Colon Carcinoma Metastatic in the Brain (tissue), 2 donors: ENCODE results near the gene JARID2.

GRCh38 chr6:13859747-13860331 lies 45.5 kb upstream of the MCUR1 start:
- PRO-cap, 2 experiments: no peak in any of the 2 experiments

DNA sequence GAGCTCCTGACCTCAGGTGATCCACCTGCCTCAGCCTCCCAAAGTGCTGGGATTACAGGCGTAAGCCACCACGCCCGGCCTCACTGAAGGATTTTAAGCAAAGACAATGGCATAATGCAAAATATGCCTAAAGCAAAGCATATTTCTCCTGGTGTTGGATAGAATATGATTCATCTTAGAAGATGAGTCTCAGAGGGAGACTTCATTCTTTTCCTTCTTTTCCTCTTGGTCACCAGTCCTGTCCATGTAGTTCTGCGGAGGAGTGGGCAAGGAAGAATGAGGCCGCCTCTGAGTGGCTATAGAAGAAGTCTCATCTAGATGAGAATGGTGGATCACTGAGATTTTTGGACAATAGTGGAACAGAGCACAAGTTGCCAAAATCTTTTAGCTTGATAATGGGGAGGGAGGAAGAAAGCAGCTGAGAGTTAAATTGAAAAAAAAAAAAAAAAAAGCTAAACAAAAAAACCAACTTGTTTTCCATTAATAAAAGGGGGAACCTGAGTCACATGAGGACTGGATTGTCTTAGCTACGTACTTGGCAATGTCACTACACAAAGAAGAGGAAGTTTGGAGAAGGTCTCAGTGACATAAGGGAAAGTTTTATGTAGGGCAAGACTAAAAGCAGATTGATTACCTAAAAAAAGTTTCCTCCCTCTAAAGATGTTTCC lies 5.9 kb downstream of the CD83 start:
- PRO-cap, 2 experiments: no peak in any of the 2 experiments

DNA sequence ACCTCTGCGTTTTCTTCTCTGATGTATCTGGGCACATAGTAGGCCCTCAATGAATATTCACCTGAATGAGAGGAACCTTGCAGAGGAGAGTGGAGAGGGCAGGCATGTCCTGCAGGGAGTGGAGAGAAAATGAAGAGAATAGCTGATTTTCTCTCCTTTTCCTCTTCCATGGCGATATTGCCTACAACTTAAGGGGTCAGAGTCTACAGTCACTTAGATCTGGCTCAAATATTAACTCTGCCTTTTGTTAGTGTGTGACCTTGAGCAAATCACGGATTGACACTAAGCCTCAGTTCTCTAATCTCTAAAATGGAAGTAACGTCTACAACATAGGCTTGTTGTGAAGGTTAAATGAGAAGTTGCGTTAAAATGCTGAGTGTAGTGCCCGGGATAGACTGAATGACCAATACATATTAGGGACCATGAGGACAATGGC lies 14.7 kb downstream of the CD83 start:
- PRO-cap, 2 experiments: no peak in any of the 2 experiments

DNA sequence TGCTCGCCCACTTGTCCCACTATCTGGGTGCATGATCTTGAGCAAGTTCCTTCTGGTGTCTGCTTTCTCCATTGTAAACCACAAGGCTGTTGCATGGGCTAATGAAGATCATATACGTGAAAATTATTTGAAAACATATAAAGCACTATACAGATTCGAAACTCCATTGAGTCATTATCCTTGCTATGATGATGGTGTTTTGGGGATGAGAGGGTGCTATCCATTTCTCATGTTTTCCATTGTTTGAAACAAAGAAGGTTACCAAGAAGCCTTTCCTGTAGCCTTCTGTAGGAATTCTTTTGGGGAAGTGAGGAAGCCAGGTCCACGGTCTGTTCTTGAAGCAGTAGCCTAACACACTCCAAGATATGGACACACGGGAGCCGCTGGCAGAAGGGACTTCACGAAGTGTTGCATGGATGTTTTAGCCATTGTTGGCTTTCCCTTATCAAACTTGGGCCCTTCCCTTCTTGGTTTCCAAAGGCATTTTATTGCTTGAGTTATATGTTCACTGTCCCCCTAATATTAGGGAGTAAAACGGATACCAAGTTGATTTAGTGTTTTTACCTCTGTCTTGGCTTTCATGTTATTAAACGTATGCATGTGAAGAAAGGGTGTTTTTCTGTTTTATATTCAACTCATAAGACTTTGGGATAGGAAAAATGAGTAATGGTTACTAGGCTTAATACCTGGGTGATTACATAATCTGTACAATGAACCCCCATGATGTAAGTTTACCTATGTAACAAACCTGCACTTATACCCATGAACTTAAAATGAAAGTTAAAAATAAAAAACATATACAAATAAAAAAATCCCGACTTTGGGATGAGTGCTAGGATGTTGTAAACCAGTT lies 18.7 kb downstream of the CD83 start:
- PRO-cap, 2 experiments: no peak in any of the 2 experiments

GRCh38 chr6:14142055-14142946 lies 24.7 kb downstream of the CD83 start:
- PRO-cap, 2 experiments: no peak in any of the 2 experiments

- PRO-cap, 2 experiments: no peak in any of the 2 experiments
These were observed 518.5 kb downstream of the CD83 start for GRCh38 chr6:14636067-14636539.

GRCh38 chr6:14921080-14921780 lies 324.6 kb upstream of the JARID2 start:
- PRO-cap, 2 experiments: no peak in any of the 2 experiments

DNA sequence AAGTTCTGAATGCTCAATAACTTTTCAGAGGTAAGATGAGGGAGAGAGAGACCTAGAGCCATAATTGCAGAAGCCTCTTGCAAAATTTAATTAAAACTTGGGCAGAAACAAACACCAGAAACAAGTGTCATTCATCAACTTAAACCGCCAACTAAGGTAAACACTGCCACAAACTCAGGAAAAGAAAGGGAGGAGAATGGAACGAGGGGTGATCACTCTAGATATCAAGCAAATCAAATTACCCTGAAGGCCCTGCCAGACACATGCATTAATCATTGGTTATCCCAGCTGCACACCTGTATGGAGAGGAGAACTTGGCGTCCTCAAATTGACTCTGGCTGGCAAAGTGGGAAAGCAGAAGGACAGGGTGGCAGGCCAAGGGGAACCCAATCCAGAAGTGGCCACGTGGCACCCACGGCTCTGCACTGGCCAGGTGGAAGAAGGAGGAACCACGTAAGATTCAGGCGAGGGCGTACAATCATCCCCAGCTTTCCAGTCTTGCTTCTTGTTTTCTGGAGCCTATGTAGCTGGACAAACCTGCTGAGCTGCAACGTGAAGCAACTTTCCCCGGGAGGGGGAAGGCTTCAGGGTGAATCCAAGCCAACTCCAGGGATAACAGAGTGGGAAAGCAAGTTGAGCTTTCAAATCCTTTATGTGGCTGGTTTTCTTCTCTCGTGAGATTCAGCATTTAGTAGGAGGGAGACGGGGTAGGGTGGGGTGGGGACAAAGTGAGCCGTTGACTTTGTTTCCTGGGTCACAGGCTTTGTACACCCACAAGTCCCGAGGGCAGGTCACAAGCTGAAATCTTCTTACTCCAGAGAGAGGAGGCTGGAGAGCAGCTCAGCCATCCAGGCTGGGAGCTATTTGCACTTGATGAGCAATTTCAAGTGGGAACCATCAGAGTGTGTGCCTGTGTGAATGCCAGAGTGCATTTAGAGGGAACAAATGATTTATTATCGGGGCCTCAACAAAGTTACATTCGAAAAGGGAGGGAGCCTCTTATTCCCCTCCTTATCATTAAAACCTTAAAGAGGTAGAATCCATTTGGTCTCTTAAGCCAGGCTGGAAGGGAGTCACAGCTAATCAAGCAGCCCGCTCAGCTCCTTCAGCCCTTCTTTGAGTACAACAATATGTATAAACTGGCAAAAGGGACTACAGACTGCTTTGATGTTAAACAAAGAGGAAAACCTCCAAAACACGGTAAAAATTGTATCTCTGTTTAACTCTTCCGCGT lies 156.0 kb upstream of the JARID2 start:
- PRO-cap, 2 experiments: no peak in any of the 2 experiments

DNA sequence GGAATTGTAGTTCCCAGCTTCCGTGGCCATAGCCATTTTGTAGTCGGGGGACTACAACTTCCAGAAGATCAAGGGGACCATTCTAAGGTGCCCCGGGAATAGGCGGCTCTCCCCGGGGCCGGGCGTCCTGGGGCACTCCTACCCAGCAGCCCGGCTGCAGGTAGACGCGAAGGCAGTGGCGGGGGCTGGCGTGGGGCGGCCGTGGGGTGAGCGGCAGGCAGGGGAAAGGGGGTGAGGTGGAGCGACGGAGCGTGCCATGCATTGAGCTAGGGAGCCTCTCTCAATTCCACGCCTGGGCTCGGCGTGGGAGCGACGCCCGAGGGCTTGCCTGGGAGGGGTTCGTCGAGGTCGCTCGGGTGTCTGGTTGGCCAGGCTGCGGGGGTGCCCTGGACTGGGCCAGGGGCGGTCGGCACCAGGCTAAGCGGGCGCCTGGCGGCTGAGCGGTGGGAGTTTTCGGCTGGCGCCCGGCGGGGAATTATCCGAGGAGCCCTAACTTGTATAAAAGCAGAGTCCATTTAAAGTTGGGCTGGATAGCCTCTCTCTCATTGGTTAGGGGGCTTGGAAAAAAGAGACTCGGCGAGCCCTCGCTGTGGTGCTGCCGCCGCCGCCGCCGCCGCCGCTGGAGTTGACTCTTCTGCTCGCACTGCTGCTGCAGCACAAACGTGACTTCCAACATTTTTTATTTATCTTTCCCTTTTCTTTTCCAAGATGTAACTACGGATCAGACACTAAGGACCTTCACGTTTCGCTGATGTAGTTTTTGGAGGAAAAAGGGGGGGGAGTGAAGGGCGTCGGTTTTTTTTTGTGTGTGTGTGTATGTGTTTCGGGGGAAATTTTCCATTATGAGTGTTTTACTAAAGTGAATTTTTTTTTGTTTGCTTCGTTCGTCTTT lies at the start of gene JARID2:
TSS of gene JARID2 (plus strand) at position 622 of the 892 bp plus-strand sequence.
- PRO-cap, 2 experiments: peak in 2 of 2 experiments; most common plus-strand start position 624 of the sequence (in 2); most common minus-strand start position 627 of the sequence (in 1)

GRCh38 chr6:15246951-15247407 lies 1.1 kb downstream of the JARID2 start:
- PRO-cap, 2 experiments: no peak in any of the 2 experiments

DNA sequence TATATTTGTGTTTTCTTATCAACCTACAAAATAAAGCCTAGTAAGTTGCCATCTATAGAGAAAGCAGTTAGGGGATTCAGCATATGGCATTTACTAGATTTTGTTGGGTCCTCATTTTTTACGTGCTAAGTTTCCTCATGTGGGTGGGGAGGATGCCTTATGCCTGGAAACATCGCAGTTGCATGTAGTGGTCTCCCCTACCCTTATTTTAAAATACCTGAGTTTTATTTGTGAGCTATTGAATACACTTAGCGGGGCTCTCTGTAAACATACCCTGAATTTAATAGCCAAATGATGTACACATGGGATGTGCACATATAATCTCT lies 27.1 kb downstream of the JARID2 start:
- PRO-cap, 2 experiments: no peak in any of the 2 experiments

DNA sequence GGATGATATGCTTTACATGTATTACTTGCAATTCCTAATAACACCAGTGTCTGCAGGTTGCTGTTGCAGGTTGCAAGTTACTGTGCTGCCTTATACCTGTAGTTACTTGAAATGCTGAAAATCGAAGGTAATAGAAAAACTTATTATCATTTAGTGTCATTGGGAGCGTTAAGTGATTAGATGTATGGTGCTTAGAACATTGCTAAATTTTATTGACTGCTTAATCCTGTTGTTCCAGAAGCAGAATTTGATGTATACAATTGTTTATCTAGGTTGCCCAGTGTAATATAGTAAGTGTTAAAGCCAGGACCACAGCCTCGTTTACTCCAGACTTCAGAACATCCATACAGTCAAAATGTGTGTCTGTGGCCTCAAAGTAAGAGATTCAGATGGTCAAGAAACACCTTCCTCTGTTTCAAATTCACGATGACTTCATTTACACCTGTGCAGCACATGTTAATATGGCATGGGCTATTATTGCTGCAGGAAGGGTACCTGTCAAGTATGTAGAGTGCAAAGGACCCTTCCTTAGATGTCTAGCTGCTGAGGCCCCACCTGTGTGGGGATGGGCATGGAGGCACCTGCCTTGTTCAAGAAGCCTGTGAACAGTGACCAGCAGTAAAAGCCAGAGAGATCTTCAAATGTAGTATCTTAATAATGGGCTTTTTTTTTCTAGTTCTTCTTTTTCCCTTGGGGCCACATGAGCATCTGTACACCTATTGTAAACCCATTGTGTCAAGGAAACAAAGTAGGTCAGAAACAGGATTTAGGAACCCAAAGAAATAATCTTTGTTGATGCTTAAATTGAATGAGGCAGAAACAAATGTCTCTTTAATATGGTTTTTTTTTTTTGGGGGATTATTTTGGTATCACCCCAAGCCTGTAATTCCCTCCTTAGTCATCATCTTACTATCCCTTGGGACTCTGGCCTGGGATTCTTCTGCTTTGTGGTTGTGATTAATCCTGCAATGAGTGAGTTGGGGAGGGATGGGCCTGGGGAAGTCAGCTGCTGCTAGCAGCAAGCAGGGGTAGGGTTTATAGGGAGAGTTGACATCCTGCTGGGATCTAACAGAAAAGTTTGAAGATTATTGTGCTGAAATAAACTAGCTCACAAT lies 82.8 kb downstream of the JARID2 start:
- PRO-cap, 2 experiments: no peak in any of the 2 experiments

DNA sequence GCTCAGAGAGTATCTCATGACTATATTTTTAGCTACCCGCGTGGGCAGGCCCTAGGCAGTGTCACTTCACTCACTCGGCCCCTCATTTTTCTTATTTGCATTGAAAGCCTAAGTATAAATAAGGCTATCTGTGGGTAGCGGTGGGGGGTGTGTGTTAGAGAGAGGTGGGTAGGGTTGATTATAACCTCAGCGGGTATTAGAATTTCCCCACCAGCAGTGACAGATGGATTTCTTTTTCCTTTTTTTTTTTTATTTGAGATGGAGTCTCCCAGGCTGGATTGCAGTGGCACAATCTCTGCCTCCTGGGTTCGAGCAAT lies 113.6 kb downstream of the JARID2 start:
- PRO-cap, 2 experiments: no peak in any of the 2 experiments

GRCh38 chr6:15425768-15426889 lies 180.3 kb downstream of the JARID2 start:
- PRO-cap, 2 experiments: no peak in any of the 2 experiments

- PRO-cap, 2 experiments: no peak in any of the 2 experiments
These were observed 187.5 kb downstream of the DTNBP1 start for GRCh38 chr6:15475166-15475800.

GRCh38 chr6:15476737-15477511 lies 185.9 kb downstream of the DTNBP1 start:
- PRO-cap, 2 experiments: no peak in any of the 2 experiments

GRCh38 chr6:15887268-15887893 lies 224.6 kb upstream of the DTNBP1 start:
- PRO-cap, 2 experiments: no peak in any of the 2 experiments

DNA sequence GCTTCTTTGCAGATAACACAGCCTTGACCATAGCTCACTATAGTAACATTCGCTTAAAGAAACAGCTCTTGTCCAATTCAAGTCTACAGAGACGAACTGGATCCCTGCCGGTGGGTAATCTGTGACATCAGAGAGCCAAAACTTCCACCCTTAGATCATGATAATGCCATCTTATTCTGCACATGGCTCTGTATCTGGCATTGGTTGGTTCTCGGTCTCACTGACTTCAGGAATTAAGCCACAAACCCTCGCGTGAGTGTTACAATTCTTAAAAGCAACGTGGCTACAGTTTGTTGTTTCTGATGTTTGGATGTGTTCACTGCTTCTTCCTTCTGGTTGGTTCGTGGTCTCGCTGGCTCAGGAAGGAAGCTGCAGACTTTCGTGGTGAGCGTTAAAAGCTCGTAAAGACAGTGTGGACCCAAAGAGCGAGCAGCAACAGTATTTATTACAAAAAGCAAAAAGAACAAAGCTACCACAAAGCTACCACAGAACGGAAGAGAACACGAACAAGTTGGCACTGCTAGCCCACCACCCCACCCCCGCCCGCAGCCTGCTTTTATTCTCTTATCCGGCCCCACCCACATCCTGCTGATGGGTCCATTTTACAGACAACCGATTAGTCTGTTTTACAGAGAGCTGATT lies 51.0 kb downstream of the MYLIP start:
- PRO-cap, 2 experiments: no peak in any of the 2 experiments

GRCh38 chr6:16304948-16305357 lies 66.6 kb downstream of the GMPR start:
- PRO-cap, 2 experiments: no peak in any of the 2 experiments

DNA sequence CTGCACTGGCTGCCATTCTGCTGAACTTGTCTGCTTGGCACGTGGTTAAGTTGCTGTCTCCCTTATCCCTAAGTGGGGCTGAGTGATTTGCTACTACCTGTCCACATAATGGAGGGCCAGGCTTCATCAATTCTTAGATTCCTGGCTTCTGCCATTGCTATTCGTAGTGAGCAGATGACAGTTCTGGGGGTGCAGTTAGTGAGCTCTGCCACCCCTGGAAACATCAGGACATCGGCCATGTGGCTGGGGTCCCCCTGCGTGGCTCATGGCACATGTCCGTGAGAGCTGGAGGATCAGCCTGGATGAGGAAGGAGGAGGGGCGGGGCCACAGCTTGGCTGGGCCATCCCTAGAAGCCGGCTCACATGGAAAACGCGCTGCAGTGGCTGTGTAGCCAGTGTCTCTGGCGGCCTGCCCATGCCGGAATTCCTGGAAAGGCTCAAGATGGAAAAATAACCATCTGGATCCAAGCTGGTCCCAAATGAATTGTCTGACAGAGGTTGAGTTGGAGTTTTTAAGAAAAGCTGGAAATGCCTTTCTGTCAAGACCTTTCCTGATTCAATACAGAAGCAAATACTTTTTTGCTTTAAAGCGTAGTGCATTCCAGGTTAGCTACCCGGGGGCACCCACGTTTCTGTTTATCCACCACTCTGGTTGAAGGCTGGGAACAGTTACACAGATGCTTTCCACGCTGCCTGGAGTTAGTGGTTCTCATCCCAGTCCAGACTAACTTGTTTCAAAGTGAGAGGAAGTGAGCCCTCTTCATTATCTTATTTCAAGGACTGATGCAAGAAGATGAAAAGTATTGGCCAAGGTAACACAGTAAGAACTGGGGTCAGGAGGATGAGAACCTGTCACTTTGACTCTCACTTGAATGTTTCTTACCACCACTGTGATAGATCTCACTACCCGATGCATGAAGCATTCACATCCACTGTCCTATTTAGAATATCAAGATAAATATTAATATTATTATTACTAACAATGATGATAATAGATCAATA lies 99.0 kb downstream of the GMPR start:
- PRO-cap, 2 experiments: no peak in any of the 2 experiments